AG04449 (cell line): ENCODE data around the gene ALDH1A2.

GRCh38 chr15:55587507-55588051 lies 566 bp downstream of the PYGO1 start:
- RRBS, result no CpG with 5 or more reads among the region's 57 CpGs

- RRBS, result no CpG with 5 or more reads among the region's 3 CpGs
Measured at GRCh38 chr15:56221090-56222165, 22.3 kb downstream of the RFX7 start.

- RRBS, result no CpG with 5 or more reads among the region's 5 CpGs
Measured at GRCh38 chr15:56444209-56444717, 20.7 kb downstream of the MNS1 start.

DNA sequence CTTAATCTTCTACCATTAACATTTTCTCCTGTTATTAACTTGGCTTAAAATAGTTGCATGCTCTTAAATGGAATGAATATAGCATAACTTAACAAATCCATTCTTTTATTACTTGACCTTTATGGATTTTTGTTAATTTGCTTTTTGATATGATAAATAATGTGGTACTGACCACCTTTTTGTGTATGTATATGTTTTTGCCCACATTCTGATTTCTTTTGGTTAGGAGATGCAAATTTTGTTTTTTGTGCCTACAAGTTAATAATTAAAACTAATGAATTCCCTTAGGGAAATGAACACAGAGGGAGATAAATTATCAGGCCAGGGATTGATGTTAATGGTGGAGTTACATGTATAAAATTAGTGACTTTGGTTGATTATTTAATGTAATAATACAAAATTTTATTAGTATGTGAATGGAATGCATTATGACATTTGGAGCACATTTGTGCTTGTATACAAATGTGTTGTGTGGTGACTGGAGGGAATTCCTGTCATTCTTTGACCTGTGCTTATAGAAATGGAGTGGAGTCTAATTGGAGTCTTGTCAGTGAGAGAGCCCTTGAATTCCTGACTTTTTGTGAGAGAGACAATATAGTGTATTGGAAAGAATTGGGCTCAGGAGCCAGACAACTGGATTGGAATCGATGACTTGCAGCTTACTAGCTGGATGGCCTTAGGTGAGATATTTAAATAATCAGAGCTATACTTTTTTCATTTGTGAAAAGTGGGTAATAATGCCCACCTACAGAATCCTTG lies 9.2 kb downstream of the TCF12 start:
- RRBS, result no CpG with 5 or more reads among the region's 1 CpG

DNA sequence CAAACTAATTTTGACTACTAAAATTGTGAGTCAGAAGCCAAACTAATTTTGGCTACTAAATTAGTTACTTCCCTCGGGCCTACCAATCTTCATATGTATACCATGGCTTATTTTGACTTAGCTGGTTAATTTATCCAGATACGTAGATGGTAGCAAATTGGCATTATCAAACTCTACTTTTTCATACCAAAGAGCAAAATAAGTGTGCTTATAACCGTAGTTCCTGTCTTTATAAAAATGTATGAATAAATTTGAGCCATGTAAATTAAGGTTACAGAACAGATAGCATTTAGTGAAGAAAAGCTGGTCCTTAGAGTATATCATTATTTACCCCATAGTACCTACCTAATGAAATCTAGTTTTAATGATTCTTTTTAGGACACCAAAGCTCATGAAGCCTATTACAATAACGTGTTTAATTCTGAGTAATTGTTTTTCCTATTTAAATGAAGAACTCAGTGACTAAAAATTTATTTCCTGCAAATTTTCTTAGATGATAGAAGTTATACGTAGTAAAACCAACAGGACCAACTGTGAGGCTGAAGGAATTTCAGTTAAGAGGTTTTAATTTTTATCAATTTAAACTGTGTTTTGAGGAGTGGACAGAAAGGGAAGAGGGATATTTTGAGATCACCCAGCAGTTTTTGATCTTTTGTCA lies 67.0 kb downstream of the TCF12 start:
- RRBS, result no CpG with 5 or more reads among the region's 5 CpGs

- RRBS, result no CpG with 5 or more reads among the region's 6 CpGs
Measured at GRCh38 chr15:57259560-57260111, 116.7 kb upstream of the CGNL1 start.

- RRBS, result no CpG with 5 or more reads among the region's 8 CpGs
Measured at GRCh38 chr15:57281275-57281879, 94.9 kb upstream of the CGNL1 start.

- RRBS, result no CpG with 5 or more reads among the region's 7 CpGs
Measured at GRCh38 chr15:57322084-57322474, 54.2 kb upstream of the CGNL1 start.

DNA sequence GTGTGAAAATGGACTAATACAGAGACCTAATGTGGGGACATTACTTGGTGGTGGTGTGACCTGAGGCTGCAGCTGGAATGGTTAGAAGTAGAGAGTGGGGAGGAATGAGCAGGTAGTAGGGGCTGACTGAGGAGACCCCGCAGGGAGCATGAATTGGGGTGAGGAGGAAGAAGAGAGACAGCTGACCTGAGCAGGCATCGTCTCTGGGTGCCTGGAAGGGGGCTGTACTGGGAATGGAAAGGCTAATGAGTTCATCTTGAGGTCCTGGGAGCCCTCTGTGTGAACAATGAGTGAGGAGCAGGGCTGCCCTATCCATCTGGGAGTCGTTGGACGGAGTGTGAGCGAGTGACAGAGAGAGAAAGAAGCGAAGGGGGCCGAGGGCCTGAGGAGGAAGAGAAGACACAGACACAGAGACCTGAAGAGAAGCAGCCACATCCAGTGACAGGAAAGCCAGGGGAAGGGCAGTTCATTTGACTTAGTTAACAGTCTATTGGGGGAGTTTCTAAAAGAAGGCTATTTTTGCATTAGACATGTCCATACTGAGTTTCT lies 92.8 kb downstream of the CGNL1 start:
- RRBS, result no CpG with 5 or more reads among the region's 7 CpGs

DNA sequence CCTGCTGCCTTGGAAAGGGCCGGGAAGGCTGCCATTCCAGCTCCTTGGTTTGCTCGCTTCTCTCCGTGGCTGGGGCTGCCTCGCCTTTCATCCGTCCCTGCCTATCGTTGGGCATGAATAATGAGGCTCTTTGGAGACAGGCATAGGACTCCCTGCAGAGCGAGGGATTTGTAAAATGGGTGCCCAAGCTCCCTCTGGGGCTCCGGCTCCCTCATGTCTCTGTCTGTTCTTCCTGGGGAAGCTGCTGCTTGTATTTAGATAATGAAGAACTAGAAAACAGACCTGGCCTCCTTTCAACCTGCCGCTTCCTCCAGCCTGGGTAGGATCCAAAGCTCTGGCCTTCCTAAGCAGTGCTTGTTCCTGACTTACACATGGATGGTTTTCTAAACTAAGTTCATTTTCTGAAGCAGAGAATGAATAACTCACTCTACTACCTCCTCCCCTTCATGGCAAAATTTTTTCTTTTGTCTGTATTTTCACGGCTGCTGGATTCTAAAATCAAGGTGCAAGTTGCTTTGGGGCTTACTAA lies 37.0 kb upstream of the MYZAP start:
- RRBS, result no CpG with 5 or more reads among the region's 10 CpGs

DNA sequence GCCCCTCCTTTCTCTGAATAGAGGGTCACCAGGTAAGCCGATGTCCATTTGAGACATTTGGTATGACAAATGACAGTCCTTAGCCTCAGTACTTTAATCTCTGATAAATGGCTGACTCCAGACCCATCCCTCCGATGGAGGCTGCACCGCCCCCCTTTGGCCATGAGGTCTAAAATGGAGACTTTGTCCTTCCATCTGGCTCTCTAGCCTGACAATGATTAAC lies 10.9 kb upstream of the MYZAP start:
- RRBS, result no CpG with 5 or more reads among the region's 3 CpGs

GRCh38 chr15:57599309-57599642 lies 7.6 kb downstream of the MYZAP start:
- RRBS, result no CpG with 5 or more reads among the region's 4 CpGs

GRCh38 chr15:57752441-57752758 lies 45.9 kb downstream of the POLR2M start:
- RRBS, result no CpG with 5 or more reads among the region's 8 CpGs

DNA sequence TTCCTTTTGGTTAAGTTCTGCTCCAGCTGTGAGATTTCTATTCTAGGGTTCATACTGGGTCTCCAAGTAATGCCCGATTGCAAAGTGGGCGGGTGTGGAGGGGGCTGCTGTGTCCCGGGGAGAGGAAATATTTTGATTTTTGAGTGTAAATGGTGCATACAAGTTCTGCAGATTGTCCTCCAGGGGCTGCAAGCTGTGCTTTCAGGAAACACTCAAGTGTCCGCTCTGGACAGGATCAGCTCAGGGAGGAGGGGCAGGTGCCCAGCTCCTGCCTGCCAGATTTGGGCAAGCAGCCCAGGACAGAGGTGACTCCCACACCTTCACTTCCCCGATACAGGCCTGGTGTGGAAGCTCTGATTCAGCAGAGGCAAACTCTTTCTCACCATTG lies 142.8 kb downstream of the ALDH1A2 start:
- RRBS, result no CpG with 5 or more reads among the region's 5 CpGs

DNA sequence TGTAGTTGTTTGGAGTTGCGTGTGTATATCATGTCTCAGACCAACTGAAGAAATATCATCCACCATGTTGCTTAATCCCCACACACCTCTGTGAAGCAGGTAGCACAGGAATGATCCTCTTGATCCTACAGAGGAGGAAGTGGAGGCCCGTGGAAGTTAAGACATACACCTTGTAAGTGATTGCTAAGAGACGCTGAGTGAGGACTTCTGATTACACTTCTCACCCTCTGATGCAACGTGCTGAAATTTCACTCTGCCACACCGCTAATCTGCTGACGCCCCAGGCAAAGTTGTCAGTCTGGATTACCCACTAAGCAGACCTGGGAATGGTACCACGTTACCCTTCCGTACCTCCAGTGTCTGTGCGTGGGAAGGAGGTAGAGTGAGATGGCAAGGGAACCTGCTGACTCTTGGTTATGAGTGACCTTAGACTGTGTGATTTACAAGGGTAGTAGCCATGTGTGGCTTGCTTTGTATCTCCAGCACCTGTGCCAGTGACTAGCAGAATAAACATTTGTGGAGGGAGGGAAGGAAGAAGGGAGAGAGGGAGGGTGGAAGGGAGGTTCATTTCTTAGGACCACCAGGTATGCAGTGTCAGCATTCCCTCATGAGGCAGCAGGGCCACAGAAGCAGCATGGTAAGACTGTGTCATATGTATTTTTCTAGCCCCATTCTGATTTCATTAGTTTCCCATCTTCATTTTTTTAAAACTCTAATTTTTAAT lies 115.1 kb downstream of the ALDH1A2 start:
- RRBS, result no CpG with 5 or more reads among the region's 9 CpGs

- RRBS, result 4% methylated on average over 48 of the region's 108 CpGs
Measured at GRCh38 chr15:58065389-58066317, at the start of gene ALDH1A2. ALDH1A2 (minus strand) TSS chr15:58065711.

DNA sequence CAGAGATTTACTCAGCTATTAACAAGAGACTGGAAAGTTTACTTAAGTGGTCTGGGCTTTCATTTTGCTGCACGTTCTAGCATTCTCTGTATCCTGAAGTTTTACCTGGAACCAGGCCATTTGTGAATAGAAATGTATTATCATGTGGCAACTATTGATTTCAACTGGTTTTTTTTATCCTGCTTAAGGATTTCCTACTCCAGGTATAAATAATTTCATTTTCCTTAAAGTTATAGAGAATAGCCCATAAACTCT lies 1.1 kb downstream of the AQP9 start:
- RRBS, result no CpG with 5 or more reads among the region's 1 CpG

- RRBS, result no CpG with 5 or more reads among the region's 4 CpGs
Measured at GRCh38 chr15:58250000-58250343, 111.8 kb downstream of the AQP9 start.

DNA sequence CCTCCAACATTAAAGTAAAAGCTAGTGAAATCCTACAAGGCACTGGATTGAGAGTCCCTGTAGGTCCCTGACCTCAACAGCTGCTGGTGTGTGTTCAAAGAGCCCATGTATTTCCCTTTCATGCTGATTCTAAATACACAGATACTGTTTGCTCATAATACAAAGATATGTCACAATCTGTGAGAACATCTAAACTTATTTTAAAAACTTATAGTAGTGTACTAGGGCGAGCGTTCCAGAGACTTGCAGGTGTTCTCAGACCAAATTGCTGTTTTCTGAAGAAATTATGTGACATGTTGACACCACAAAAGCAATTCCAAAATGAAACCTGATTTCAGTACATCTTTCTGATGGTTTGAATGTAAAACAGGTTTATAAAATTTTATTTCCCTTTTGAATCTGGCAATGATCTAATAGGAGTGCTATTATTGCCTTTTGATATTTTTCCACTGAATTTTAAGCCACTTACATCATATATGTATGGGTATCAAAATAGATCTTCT lies 145.8 kb upstream of the LIPC start:
- RRBS, result no CpG with 5 or more reads among the region's 2 CpGs

DNA sequence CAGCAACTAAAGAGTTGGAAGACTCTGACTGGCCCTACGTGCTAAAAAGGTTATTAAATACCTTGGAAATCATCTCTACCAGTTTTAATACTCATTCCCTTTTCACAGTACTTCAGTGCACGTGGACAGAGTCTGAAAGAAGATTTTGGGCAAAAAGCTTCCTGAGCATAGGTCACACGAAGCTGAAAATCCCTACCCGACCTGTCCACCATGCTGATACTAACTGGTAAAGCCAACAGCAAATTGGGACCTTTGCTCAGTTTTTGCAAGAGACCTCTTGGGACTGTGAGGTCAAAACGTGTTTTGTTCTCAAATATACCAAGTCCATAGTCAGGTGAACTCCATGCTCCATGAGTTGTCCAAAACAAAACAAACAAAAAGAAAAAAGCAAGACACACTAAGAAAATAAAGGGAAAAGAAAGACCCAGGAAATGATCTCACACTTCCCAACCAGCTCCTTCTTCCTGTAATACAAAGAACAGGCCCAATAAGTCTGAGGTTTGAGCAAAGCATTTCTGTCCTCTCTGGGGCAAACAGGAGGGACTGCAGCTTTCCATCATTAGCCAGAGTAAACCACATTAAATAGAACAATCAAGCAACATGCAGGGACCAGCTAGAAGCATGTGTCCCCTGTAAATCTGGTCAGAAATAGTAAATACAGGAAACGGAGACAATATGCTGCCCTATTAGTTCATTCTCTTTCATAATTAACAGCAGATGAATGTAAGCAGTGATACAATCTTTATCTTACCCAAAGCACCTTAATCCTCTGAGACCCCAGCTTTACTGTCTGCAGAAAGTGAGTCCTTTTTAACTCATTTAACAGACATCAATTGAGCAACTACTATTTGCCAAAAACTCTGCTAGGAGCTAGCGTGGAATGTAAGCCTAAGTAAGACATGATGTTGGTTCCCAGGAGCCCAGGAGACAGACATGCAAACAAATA lies 125.1 kb upstream of the LIPC start:
- RRBS, result no CpG with 5 or more reads among the region's 7 CpGs